ENCODE data around the gene SLC22A1.

DNA sequence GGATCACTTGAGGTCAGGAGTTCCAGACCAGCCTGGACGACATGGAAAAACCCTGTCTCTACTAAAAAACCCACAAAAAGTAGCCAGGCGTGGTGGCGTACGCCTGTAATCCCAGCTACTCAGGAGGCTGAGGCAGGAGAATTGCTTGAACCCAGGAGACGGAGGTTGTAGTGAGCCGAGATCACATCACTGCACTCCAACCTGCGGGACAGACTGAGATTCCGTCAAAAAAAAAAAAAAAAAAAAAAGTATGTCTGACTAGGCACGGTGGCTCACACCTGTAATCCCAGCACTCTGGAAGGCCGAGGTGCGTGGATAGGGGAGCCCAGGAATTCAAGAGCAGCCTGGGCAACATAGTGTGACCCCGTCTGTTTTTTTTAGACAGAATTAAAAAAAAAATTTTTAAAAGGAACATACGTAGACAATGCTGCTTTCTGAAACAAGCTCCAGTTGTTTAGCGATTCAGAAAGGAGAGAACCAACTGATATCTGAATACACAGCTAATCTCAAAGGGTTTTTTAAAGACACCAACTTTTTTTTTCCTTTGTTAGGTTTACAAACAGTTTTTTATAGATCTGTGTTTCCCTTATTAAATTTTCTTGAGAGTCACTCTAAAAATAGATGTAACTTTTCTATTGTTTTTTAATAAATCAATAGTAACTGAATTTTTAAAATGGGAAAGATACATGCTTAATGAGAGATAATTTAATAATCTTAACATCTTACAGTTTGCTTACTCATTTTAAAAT lies 2.8 kb downstream of the SOD2 start:
- PRO-cap, 2 experiments = no peak in any of the 2 experiments

DNA sequence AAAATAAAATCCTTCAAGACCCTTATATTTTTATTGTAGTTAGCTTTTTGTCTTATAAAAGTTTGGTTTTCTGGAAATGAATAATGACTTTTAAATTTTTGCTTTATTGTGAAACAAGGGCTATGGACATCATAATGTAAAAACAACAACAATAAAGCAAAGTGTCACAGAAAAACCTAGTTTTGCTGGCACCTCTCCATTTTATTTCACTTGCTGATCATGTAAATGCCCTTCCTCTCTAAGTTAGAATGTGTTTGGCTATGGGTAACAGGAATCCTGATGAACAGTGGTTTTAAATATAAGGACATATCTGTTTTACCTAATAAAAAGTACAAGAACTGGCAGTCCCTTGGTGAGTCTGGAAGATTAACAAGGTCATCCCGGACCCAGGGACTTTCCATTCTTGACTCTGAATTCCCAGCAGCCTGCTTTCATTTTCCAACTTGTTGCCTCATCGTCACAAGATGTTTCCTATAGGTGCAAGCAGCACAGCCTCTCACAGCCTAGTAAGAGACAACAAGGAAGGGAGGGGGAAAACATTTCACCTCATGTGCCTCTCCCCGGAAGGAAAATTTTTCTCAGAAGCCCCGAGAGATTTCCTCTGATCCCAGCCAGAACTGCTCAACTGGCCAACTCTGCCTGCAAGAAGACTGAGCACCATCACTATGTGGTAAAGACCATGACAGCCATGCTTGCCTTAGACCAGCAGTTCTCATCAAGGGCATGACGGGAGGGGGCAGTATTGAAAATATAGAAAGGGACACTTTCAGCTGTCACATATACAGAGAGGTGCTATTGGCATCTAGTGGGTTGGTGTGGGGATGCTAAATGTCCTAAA lies 11.2 kb upstream of the WTAP start:
- PRO-cap, 2 experiments = peak in 2 of 2 experiments; most common plus-strand start position 460 of the sequence (in 2); most common minus-strand start position 411 of the sequence (in 2)

GRCh38 chr6:159729442-159730166 lies 2.3 kb downstream of the WTAP start:
- PRO-cap, 2 experiments = no peak in any of the 2 experiments

DNA sequence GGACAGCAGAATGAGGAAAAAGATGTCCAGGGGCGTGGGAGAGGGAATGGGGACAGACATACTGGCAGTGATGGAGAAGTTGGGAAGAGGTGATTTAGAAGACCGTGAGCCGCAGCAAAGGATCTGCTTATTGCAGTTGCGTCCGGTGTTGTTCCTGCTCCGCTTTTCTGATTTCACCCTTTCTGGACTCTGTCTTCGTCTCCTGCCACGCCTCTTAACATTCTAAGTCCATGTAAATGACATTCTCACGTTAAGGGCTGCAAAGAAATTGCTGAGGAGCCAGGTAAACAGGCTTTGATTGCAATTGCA lies 336 bp upstream of the PNLDC1 start:
- PRO-cap, 2 experiments = no peak in any of the 2 experiments

DNA sequence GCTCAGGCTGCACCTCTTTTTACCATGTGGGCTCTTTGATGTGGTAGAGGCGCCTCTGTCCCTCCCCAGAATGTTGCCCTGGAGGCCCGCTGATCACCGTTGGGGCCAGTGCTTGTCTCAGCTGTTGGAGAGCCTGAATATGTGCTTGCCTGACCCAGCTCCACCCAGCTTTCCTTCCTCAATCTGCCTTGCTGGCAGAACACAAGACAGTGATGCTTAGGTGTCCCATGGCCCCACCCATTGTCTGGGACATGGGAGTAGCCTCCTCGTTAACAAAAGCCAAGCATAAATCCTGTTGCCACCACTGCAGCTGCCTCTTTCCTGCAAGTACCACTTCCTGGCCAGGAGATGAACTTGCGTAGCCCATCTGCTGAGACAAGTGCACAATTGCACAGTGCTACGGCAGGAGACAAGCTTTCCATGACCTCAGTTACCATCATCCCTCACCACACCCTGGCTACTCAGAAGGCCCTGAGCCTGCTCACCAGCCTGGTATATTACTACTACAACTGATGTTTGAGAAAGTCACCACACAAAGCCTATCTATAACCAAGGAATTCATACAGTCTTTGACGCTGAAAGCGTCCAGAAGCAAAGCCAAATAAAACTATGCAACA lies 47.4 kb downstream of the IGF2R start:
- PRO-cap, 2 experiments = no peak in any of the 2 experiments

DNA sequence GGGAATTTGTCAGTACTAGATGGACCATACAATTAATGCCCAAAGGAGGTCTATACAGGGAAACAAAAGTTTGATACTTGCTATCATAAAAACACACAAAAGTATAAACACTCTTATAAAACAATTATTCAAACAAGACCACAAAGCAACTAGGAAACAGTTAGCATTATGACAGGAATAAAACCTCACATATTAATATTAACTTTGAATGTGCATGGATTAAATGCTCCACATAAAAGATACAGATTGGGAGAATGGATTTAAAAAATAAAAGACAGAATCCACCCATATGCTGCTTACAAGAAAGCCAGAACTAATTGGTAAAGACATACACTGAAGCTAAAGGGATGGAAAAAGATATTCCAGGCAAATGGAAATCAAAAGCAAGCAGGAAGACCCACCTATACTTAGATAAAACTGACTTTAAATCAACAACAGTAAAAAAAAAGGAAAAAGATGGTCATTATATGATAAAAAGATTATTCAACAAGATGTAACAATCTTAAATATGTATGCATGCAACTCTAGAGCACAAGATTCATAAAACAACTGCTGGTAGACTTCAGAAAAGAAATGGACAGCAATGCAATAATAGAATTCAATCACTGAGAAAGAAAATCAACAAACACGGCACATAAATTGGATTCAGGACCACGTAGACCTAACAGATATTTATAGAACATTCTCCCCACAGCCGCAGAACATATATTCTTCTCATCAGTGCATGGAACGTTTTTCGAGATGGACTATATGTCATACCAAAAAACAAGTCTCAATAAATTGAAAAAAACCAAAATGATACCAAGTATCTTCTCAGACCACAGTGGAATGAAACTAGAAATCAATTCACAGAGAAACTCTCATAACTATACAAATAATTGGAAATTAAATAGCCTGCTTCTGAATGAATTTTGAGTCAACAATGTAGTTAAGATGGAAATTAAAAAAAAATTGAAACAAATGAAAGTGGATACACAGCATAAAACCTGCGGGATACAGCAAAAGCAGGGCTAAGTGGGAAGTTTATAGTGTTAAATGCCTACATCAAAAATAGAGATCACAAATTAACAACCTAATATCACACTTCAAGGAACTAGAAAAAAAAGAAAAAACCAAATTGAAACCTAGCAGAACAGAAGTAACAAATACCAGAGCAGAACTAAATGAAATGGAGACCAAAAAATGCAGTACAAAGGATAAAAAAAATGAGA lies 49.3 kb downstream of the IGF2R start:
- PRO-cap, 2 experiments = no peak in any of the 2 experiments

GRCh38 chr6:160027086-160027520 lies 58.2 kb downstream of the IGF2R start:
- PRO-cap, 2 experiments = no peak in any of the 2 experiments

DNA sequence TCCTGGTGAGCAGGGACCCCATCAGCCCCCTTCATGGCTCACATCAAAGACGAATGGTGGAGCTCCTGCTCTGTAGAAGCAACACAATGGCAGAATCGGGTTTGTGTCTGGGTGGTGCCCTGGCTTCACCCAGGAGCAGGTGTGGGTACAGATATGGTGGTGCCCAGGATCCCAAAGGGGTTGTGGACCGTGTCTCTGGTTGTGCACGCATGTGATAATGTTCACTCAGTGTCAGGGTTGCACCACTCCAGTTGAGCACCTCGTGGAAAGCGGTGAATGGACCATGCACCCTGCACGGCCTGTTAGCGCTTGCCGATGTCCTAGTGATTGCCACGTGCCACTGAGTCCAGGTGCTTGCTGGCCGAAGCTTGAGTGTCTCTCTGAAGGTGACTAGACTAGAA lies 63.0 kb downstream of the IGF2R start:
- PRO-cap, 2 experiments = no peak in any of the 2 experiments

- PRO-cap, 2 experiments = no peak in any of the 2 experiments
These were observed 35.9 kb upstream of the SLC22A1 start for GRCh38 chr6:160085671-160086108.

GRCh38 chr6:160101694-160102014 lies 20.0 kb upstream of the SLC22A1 start:
- PRO-cap, 2 experiments = no peak in any of the 2 experiments

DNA sequence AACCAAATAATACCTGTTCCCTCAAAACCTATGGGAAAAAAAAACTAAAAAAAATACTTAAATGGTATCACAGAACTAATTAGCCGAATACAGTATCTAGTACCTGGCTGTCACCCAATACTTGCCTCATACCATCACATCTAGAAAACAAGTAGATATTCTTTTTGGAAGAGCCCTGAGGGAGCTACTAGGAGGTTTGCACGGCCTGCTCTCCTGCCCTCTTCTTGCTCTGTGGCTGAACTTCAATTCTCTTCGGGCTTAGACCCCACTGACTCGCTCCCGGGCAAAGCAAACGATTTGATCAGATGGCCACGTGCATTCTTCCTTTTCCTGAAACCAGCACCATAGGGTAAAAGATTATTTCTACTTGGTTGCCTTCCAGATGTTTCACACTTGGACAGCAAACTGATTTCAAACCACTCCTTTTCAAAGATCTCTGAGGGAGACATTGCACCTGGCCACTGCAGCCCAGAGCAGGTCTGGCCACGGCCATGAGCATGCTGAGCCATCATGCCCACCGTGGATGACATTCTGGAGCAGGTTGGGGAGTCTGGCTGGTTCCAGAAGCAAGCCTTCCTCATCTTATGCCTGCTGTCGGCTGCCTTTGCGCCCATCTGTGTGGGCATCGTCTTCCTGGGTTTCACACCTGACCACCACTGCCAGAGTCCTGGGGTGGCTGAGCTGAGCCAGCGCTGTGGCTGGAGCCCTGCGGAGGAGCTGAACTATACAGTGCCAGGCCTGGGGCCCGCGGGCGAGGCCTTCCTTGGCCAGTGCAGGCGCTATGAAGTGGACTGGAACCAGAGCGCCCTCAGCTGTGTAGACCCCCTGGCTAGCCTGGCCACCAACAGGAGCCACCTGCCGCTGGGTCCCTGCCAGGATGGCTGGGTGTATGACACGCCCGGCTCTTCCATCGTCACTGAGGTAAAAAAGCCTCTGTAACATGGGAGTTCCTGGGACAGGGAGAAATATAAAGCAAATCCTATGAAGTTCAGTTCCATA lies at the start of gene SLC22A1:
SLC22A1 (plus strand) TSS at position 390 of the 999 bp plus-strand sequence.
- PRO-cap, 2 experiments = peak in 2 of 2 experiments; most common minus-strand start position 233 of the sequence (in 2)

DNA sequence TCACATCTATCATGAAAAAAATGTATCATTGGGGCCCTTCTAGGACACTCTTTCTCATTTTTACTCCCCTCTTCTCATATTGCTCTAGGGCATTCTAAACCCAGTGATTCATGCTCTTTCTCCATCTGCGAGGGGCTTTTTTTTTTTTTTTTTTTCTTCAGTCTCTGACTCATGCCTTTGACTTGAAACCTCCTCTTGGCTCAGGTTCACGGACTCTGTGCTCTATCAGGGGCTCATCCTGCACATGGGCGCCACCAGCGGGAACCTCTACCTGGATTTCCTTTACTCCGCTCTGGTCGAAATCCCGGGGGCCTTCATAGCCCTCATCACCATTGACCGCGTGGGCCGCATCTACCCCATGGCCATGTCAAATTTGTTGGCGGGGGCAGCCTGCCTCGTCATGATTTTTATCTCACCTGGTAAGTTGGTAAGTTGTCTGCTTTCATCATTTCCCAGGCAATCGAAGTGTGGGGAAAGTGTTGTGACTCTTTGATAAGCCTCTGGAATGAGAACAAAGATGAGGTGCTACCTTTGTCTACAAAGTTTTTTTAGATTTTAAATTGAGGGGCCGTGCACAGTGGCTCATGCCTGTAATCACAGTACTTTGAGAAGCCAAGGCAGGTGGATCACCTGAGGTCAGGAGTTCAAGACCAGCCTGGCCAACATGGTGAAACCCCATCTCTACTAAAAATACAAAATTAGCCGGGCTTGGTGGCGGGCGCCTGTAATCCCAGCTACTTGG lies 18.0 kb downstream of the SLC22A1 start:
- PRO-cap, 2 experiments = no peak in any of the 2 experiments

DNA sequence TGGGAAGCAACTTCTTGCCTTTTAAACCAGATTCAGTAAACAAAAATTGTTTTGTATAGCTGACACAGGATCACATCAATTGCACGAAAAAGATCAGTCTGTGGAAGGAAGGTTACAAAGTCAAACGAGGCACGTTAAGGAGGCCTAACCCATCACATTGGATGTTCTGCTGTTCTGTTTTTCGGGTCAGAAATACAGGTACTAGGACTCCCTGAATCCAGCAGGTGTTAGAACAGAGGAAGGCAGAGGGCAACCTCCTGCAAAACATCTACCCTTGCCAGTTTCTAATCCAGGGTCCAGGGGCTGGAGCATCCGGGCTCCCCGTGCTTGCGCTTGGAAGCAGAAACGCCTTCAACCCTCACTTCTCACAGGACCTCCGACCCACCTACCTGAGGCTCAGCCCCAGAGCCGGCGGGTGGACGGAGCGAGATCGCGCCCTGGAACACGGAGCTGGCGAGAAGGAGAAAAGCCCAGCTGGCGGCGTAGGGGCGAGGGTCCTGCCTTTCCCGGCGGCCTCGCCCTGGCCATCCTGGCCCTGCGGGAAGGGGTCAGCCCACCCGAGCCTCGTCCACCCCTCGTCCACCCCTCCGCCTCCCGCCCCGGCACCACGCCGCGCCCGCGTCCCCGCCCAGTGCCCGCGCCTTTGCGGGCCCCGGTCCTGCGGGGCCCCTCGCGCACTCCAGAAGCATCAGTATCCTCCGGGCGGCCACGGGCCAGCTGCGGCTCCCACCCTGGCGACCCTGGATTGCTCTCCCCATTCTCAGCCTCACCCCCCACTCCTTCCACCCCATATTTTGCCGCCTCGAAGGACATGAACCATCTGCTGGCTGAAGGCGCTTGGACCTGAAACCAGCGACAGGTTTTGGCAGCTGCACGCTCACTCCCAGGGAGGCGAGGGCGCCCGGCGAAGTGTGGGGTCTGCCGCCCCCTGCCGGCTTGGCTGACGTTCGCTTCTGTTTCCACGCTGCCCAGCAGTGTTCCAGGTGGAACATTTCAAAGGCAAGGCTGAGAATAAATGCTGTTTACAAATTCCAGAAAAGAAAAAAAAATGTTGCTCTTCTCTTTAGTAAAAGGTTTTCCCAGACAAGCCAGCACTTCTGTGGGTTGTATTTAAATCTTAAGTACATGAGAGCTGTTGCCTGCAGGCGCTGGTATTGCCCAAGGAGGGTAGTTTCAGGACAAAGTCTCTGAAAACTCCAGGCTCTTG lies 65.0 kb downstream of the PLG start:
- PRO-cap, 2 experiments = no peak in any of the 2 experiments

DNA sequence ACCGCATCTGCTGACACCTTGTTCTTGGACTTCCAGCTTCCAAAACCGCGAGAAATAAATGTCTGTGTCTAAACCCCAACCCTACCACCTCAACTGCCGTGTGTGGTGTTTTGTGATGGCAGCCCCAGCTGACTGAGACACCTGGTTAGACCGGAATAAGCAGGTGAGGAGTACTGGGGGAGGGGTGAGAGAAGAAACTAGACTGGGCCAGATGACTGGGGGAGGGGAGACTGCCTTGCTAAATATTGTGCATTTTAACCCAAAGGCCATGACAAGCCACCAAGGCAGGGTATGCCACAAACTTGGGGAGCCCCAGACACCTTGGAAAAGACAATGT lies 64.5 kb upstream of the MAP3K4 start:
- PRO-cap, 2 experiments = no peak in any of the 2 experiments

DNA sequence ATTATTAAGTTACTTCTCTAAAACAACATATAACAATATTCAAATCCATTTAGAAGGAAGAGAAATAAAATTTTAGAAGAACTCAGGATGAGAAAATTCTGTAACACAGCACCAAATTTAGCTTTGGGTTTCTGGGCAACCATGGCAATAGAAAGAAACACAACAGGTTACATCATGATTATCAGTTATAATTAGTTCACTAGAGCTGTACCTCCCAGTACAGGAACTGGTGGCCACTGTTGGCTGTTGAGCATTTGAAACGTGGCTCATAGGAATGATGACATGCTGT lies 23.8 kb upstream of the MAP3K4 start:
- PRO-cap, 2 experiments = no peak in any of the 2 experiments

DNA sequence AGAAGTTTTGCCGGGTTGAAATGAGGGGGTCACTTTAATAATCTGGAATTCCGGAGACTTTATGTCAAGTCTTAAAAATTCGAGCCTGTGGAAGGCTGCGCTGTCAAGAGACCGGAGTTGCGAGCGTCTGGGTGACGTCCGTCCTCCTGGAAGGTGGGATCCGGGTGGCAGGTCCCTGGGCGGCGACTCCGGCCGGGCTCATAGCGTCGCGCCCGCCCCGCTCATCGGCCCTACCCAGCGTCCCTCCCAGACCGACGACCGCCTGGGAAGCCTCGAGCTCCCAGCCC lies 378 bp upstream of the MAP3K4 start:
- PRO-cap, 2 experiments = peak in 1 of 2 experiments; most common plus-strand start position 185 of the sequence (in 1)

DNA sequence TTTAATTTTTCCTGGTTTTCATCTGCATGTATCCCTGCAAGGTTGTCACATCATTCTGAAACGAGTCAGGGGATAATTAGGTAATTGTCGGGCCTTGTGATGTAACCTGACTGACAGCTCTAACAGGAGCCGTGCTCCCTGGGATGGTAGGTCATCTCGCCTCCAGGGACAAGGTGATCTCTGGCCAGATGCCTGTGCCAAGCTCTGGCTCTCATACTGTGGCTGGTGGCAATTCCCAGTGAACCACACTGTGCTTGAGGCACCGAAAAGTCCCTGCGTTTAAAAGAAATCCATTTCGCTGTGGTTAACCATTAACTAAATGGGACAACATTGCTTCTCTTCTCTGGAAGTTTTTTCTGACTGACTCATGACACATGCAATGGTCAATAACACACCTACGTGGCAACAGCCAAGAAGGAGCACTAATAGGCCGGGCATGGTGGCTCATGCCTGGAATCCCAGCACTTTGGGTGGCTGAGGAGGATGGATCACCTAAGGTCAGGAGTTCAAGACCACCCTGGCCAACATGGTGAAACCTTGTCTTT lies 669.3 kb downstream of the PRKN start:
- PRO-cap, 2 experiments = peak in 2 of 2 experiments; most common plus-strand start position 405 of the sequence (in 1); most common minus-strand start position 57 of the sequence (in 1)

GRCh38 chr6:162119222-162119783 lies 608.3 kb downstream of the PRKN start:
- PRO-cap, 2 experiments = no peak in any of the 2 experiments

DNA sequence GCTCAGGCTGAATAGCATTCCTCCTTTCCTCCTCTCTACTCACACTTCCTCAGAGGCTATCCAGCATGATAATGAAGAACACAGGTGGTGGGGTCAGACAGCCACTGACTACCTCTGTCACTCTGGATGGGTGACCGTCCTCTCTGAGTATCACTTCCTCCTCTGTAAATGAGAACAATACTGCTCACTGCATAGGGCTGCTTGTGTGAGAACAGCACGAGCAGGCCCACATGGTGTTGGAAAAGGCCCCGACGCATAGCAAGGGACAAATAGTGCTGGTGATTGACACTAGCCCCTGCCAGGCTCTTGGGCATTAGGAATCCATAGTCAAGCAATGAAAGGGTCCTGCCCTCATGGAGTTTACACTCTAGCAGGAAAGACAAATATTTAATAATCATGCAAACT lies 239.1 kb downstream of the PRKN start:
- PRO-cap, 2 experiments = no peak in any of the 2 experiments

GRCh38 chr6:163054538-163054973 lies 326.8 kb downstream of the PACRG start:
- PRO-cap, 2 experiments = no peak in any of the 2 experiments